T47D (cell line): ENCODE measurements around a stretch of chr2.

- RRBS: 78% methylated on average over 10 of the region's 26 CpGs
Measured at GRCh38 chr2:96143593-96144458, 1.4 kb downstream of the DUSP2 start.

DNA sequence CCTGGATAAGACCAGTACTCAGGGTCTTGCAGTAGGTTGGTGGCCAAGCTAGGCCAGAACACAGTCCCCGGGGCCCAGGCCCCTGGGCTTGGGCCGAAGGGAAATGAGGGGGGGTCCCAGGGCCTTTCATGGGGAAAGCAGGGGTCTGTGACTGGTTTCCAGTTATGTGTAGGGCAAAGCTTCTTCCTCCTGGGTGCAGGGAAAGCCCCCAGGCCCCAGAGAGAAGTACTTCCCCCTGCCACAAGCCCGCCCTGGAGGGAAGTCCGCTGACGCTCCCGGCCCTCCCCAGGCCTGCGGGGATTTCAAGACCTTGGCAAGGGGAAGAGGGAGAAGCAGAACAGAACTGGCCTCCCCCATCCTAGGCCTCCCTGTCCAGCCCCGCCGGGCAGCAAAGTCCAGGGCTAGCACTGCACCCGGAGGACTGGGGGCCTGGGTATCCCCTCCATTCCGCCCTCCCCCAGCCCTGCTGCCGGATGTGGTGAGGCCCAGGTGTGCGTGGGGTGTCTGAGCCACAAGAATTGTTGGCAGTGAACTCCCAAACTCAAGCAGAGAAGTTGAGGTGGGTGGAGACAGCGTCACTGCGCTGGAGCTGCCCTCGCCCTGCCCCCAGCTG lies 900 bp upstream of the DUSP2 start:
- RRBS: 53% methylated on average over 7 of the region's 16 CpGs

DNA sequence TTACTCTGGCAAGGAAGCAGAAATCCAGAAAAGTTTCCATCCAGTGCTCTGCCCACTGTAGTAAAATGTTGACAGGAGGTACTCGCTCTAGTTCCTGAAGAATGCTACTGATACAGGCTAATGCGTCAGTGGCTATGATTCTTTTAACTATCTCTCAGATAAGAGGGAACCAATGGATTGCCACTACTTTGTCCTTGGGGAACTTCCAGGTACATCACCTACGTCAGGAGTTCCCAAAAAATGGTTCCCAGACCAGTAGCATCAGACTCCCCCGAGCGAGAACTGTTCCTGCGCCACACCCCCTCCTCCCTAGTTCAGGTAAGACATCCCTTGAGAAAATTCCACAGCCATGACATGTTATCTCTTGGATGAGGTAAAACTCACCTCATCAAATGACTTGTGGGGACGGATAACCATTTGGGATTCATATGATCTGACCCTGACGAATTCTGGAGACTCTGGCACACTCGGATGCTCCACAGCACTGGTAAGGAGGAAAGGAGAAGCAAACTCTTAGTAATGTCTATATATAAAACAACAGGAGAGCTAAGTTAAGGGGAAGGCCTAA lies 16.6 kb downstream of the STARD7 start:
- RRBS: no CpG with 5 or more reads among the region's 9 CpGs

DNA sequence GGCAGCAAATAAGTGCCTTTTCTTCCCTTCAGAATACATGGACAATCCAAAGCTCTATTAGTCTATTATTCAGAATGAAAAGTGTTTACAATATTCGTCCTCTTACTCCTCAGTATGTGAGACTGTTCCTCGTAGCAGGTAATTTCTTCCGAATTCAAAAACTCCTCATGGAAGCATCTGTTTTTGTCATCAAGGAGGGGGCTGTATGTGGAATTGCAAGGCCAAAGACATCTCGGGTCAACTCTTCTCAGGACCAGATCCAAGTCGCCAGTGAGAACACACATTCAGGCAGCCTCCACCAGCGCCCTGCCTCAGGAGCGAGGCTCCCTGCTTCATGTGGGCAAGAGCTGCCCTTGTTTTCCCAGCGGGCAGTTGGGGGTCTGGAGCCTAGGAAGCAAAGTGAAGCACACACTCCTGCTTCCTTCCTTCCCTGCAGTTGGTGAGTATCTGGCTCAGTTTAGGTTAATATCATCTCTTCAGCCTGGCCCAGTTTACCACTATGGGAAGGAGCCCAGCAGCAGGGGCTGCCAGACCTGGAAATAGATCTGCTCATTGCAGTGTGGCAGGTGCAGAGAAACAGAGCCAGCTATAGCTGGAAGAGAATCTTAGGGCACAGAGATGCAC lies 25.4 kb downstream of the TMEM127 start:
- RRBS: no CpG with 5 or more reads among the region's 8 CpGs

- RRBS: no CpG with 5 or more reads among the region's 11 CpGs
Measured at GRCh38 chr2:96246442-96247477, 19.0 kb downstream of the TMEM127 start.

- RRBS: no CpG with 5 or more reads among the region's 2 CpGs
Measured at GRCh38 chr2:96275239-96275507, 9.1 kb downstream of the CIAO1 start.

DNA sequence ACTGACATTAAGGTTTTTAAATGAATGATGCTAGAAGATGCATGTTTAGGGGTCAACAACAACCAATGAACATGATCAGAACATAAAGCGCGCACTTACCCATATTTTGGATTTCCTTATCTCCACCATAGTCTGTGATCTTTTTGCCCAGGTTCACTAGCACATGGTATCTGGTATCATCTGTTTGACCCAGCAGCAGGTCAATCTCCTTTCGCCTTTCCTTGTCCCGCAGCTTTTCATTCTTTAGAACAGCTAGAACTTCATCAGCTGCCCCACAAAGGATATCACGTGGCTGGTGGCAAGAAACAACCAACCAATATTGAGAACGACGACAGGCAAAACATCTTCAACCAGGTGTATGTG lies 3.9 kb downstream of the SNRNP200 start:
- RRBS: no CpG with 5 or more reads among the region's 7 CpGs

- RRBS: no CpG with 5 or more reads among the region's 16 CpGs
Measured at GRCh38 chr2:96394254-96394961, 58.8 kb downstream of the NCAPH start.

- RRBS: no CpG with 5 or more reads among the region's 3 CpGs
Measured at GRCh38 chr2:96486690-96487117, 18.5 kb downstream of the NEURL3 start.

- RRBS: no CpG with 5 or more reads among the region's 2 CpGs
Measured at GRCh38 chr2:96706969-96707259, 33.0 kb downstream of the LMAN2L start.

- RRBS: no CpG with 5 or more reads among the region's 18 CpGs
Measured at GRCh38 chr2:96761344-96761655, 598 bp downstream of the CNNM4 start.

DNA sequence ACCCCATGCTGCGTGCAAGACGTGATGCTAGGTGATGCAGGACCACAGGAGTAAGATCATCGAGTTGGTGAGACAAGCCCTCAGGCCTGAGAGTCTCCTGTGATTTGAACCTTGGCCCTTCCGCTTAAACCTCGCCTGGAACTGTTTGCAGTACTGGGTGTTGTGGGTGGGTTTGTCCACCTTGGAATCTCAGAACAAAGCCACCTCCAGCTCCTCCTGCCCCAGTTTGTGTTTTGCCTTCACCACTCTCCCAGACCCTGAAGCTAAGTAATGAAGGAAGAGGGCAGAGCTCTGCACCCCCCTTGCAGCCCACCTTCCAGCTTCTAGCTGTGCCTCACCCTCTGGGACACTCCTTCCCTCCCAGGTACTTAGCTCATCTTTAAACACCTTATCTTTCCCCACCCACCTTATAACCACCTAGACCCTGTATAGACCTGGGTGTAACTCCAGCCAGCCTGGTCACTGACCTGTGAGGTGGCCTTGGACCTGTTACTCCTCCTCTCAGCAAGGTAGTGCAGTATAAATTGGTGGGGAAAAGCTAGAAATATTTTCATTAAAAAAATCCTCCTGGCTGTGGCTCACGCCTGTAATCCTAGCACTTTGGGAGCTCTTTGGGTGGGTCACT lies 6.6 kb downstream of the CNNM4 start:
- RRBS: no CpG with 5 or more reads among the region's 6 CpGs

- RRBS: no CpG with 5 or more reads among the region's 2 CpGs
Measured at GRCh38 chr2:96786925-96787280, 26.2 kb downstream of the CNNM4 start.

- RRBS: 91% methylated on average over 1 of the region's 13 CpGs
Measured at GRCh38 chr2:96842299-96843251, 1.2 kb downstream of the ANKRD23 start.

- RRBS: no CpG with 5 or more reads among the region's 35 CpGs
Measured at GRCh38 chr2:96885655-96886937, 16.2 kb upstream of the SEMA4C start.

GRCh38 chr2:96962298-96962803 lies 24.0 kb downstream of the FAM178B start:
- RRBS: no CpG with 5 or more reads among the region's 5 CpGs

DNA sequence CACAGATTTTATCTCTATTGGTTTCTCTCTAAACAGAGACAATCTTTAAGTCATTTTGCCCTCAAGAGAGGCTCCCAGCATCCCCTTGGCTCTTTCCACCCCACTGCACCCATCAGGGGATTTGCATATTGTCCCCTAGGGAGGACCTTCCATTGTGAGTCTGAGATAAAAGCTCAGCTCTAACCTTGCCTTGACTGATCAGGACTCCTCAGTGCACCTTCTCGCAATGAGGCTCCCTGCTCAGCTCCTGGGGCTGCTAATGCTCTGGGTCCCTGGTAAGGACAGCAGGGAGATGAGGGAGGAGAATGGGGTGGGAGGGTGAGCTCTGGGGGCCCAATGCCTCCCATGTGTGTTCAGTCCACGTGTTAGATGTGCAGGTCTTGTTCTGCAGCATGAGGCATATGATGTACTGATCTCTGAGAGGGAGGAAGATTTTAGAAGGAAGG lies 48.7 kb downstream of the FAHD2B start:
- RRBS: no CpG with 5 or more reads among the region's 2 CpGs

- RRBS: no CpG with 5 or more reads among the region's 2 CpGs
Measured at GRCh38 chr2:97183578-97183938, 70.6 kb downstream of the ANKRD36 start.

- RRBS: no CpG with 5 or more reads among the region's 6 CpGs
Measured at GRCh38 chr2:97194668-97195123, 81.7 kb downstream of the ANKRD36 start.

DNA sequence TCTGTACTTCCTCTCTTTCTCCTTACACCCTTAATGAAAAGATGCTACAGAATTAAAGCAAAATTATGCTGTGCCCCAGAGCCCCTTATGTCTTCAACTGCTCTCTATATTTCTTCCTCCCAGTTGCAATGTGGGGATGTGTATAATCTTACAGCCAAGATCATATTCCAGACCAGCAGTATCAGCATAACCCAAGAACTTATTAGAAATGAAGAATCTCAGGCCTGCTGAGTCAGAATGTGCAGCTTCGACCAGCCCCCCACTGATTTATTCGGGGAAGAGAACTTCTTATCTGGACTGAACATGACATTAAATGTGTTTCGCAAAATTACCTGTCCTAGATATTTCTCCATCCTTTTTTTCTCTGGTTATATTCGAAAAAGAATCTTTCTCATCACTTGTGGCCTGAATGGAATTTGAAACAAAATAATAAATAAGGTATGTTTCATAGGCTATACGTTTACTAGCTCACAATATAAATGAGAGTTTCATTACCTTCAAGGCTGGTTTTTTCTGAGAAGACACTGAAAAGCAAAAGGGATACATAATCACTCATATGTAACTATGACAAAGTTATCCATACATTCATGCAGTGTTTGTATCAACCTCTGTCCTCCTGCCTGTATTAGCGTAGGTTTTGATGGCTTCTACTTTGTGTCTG lies 38.6 kb downstream of the ANKRD36B start:
- RRBS: no CpG with 5 or more reads among the region's 6 CpGs